Right lobe of liver (tissue), 4 donors: ENCODE measurements around the genes GTF3C1, NPIPB8 and CD19.

GRCh38 chr16:27221264-27221888, 18.1 kb downstream of the KDM8 start:
- PRO-cap, 4 experiments = peak in 1 of 4 experiments; most common plus-strand start chr16:27221607 (in 1)
- RAMPAGE, long total RNA, 2 experiments = no peak in any of the 2 experiments

DNA sequence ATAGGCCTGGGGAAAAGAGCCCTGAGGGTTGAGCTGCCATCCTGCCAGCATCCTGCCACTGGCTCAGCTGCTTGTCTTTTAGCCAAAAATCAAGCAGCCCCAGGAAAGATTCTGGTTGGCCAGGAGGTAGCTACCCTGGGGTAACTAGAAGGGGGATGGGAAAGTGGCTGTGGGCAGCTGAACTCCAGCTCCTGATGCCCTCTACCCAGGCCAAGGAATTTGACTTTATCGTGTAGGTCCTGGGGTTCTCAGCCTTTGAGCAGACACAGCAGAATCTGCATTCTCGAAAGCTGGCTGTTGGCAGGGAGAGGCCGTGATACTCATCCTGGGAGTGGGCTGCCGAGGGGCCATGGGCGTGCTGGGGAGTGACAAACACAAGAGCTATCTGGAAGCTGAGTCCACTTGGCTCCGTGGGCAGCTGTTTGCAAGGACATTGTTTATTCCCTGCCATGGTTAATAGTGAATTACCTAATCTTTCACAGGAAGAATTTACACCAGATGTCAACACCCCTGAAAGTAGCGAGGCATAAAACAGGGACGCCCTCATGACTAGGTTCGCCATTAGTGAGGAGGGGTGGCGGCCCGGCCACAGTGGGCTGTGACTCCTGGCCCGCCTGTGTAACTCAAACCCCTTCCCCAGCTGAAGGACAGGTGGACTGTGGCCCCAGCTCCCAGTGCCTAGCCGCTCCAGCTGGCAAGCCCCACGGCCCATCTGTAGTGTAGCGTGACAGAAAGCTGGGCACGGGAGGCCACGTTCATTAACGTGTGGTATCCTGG, 18.8 kb downstream of the KDM8 start:
- PRO-cap, 4 experiments = peak in 2 of 4 experiments; most common plus-strand start position 231 of the sequence (in 1); most common minus-strand start position 412 of the sequence (in 1)
- RAMPAGE, long total RNA, 2 experiments = no peak in any of the 2 experiments

- PRO-cap, 4 experiments = peak in 2 of 4 experiments; most common plus-strand start chr16:27241346 (in 1)
- RAMPAGE, long total RNA, 2 experiments = no peak in any of the 2 experiments
Measured at GRCh38 chr16:27240871-27241650, 27.5 kb downstream of the NSMCE1 start.

DNA sequence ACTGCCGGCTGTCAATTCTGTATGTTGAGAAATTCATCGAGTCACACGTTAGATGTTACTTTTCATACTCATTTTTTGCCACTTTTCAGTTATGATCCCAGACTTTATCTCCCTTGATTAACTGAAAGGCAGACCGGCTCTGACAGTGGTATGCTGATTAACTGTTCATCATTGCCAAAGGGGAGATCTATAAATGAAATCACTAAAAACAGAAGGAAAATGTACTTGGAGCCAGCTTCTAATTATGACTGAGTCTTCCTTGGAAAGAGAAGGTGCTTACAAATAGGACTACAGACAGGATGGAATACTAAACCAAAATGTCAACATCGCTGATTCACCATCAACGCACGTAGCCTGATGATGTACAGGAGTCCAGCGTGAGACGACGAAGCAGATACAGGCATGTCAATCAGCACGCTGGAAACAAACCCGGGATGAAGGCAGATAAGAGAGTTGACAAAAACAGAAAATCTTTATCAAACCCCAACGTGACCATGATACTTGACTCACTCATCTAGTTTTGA, 22.8 kb downstream of the NSMCE1 start:
- PRO-cap, 4 experiments = no peak in any of the 4 experiments
- RAMPAGE, long total RNA, 2 experiments = no peak in any of the 2 experiments

DNA sequence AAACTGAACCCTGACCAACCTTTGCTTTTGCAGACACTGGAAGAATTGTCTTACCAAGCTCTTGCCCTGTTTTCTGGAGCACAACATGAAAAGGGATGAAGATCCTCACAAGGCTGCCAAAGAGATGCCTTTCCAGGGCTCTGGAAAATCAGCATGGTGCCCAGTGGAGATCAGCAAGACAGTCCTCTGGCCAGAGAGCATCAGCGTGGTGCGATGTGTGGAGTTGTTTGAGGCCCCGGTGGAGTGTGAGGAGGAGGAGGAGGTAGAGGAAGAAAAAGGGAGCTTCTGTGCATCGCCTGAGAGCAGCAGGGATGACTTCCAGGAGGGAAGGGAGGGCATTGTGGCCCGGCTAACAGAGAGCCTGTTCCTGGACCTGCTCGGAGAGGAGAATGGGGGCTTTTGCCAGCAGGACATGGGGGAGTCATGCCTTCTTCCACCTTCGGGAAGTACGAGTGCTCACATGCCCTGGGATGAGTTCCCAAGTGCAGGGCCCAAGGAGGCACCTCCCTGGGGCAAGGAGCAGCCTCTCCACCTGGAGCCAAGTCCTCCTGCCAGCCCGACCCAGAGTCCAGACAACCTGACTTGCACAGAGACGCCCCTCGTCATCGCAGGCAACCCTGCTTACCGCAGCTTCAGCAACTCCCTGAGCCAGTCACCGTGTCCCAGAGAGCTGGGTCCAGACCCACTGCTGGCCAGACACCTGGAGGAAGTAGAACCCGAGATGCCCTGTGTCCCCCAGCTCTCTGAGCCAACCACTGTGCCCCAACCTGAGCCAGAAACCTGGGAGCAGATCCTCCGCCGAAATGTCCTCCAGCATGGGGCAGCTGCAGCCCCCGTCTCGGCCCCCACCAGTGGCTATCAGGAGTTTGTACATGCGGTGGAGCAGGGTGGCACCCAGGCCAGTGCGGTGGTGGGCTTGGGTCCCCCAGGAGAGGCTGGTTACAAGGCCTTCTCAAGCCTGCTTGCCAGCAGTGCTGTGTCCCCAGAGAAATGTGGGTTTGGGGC, 39.5 kb upstream of the IL21R start:
- PRO-cap, 4 experiments = peak in 1 of 4 experiments; most common plus-strand start position 867 of the sequence (in 1)
- RAMPAGE, long total RNA, 2 experiments = no peak in any of the 2 experiments

DNA sequence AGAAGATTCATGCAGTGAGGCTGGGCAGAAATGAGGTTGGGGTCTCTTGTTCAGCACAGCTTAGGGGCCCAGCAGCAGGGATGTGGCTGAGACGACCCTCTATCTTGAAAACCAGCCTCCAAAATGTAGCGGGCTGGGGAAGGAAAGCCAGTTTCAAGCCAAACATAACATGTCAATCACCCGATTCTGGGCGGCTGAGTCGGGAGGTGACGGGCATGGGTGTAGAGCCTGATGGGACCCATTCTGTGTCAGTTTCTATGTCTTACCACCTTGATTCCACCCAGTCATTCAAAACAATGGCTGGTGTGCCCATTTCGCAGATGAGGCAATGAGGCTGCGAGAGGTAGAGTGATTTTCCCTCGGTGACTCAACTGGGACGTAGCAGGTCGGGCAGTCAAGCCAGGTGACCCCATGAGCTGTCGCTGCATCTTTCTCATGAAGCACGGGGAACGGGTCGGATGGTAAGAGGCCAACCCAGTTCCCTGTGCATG, 831 bp downstream of the IL21R start:
- PRO-cap, 4 experiments = no peak in any of the 4 experiments
- RAMPAGE, long total RNA, 2 experiments = no peak in any of the 2 experiments

- PRO-cap, 4 experiments = peak in 1 of 4 experiments; most common minus-strand start chr16:27406616 (in 1)
- RAMPAGE, long total RNA, 2 experiments = no peak in any of the 2 experiments
Measured at GRCh38 chr16:27405956-27407054, 4.3 kb downstream of the IL21R start.

DNA sequence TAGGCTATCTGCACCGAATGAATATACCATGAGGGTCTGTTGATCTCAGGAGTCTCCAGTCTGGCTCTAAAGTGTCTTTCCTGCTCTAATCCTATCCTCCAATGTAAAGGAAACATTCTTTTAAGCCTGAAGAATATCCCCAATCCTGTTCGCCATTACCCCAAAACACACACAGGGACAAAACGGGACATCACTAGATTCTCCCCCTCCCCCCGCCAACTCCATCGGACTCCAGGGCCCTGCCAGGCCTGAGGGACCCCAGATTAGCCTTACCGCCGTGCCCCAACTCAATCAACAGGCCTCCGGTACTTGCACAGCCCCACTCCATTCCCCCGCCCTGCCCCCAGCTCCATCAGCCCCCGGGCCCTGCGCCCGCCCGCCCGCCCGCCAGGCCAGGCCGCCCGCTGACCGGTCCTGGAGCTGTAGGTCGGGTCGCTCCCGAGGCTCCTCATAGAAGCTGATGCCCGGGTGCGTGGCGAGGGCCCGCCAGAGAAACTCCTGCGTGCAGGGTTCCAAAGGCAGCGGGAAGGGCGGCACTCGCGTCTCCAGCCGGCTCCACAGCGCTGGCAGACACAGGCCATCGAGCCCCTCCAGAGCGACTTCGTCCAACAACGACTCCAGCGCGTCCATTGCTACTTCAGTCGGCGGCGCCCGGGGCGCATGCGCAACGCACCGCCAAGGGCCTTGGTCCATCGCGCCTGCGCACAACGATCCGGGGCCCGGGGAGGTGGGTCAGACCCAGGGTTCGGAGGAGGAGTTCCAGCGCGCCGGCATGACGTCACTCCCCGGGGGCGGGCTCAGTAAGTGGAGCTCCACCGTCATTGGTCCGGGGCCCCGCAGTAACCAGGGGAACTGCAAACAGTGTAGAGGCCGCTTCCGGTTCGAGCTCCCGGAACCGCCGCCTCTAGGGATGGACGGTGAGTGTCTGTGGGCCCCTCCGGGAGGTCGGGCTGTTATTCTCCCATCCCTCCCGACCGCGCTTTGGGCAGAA, at the start of gene GTF3C1:
TSS of gene GTF3C1 (minus strand) at position 653 of the 991 bp plus-strand sequence.
- PRO-cap, 4 experiments = peak in 4 of 4 experiments; most common plus-strand start position 920 of the sequence (in 4); most common minus-strand start position 653 of the sequence (in 3)
- RAMPAGE, long total RNA, 2 experiments = start-site peak on the plus strand in 2 of 2 experiments, centred at positions 880 to 890 of the sequence, 53 to 127 reads per replicate; start-site peak on the minus strand in 2 of 2 experiments, centred at positions 635 to 637 of the sequence, 152 to 256 reads per replicate

GRCh38 chr16:27721356-27722056, 171.6 kb downstream of the KATNIP start:
- PRO-cap, 4 experiments = no peak in any of the 4 experiments
- RAMPAGE, long total RNA, 2 experiments = no peak in any of the 2 experiments

- PRO-cap, 4 experiments = peak in 1 of 4 experiments; most common plus-strand start chr16:28141274 (in 1); most common minus-strand start chr16:28141033 (in 1)
- RAMPAGE, long total RNA, 2 experiments = no peak in any of the 2 experiments
Measured at GRCh38 chr16:28140898-28141616, 70.7 kb downstream of the XPO6 start.

GRCh38 chr16:28165603-28166222, 46.1 kb downstream of the XPO6 start:
- PRO-cap, 4 experiments = no peak in any of the 4 experiments
- RAMPAGE, long total RNA, 2 experiments = no peak in any of the 2 experiments

GRCh38 chr16:28166492-28167387, 45.0 kb downstream of the XPO6 start:
- PRO-cap, 4 experiments = no peak in any of the 4 experiments
- RAMPAGE, long total RNA, 2 experiments = no peak in any of the 2 experiments

GRCh38 chr16:28169069-28170004, 42.4 kb downstream of the XPO6 start:
- PRO-cap, 4 experiments = no peak in any of the 4 experiments
- RAMPAGE, long total RNA, 2 experiments = no peak in any of the 2 experiments

GRCh38 chr16:28188218-28189103, 23.3 kb downstream of the XPO6 start:
- PRO-cap, 4 experiments = no peak in any of the 4 experiments
- RAMPAGE, long total RNA, 2 experiments = no peak in any of the 2 experiments

- PRO-cap, 4 experiments = no peak in any of the 4 experiments
- RAMPAGE, long total RNA, 2 experiments = no peak in any of the 2 experiments
Measured at GRCh38 chr16:28572625-28572973, 18.9 kb downstream of the SGF29 start.

- PRO-cap, 4 experiments = no peak in any of the 4 experiments
- RAMPAGE, long total RNA, 2 experiments = no peak in any of the 2 experiments
Measured at GRCh38 chr16:28637746-28638178, at the start of gene NPIPB8. TSS of gene NPIPB8 (plus strand) at chr16:28638065.

- PRO-cap, 4 experiments = no peak in any of the 4 experiments
- RAMPAGE, long total RNA, 2 experiments = no peak in any of the 2 experiments
Measured at GRCh38 chr16:28843540-28844033, 2.6 kb downstream of the TUFM start.

- PRO-cap, 4 experiments = no peak in any of the 4 experiments
- RAMPAGE, long total RNA, 2 experiments = no peak in any of the 2 experiments
Measured at GRCh38 chr16:28905985-28906398, 19.0 kb downstream of the RABEP2 start.

DNA sequence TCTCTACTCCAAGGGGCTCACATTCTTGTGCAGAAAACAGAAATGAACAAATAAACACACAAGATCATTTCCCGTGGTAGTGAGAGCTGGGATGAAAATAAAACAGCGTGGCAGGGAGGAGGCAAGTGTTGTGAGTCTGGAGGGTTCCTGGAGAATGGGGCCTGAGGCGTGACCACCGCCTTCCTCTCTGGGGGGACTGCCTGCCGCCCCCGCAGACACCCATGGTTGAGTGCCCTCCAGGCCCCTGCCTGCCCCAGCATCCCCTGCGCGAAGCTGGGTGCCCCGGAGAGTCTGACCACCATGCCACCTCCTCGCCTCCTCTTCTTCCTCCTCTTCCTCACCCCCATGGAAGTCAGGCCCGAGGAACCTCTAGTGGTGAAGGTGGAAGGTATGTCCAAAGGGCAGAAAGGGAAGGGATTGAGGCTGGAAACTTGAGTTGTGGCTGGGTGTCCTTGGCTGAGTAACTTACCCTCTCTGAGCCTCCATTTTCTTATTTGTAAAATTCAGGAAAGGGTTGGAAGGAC, at the start of gene CD19:
TSS of gene CD19 (plus strand) at position 271 of the 524 bp plus-strand sequence.
- PRO-cap, 4 experiments = no peak in any of the 4 experiments
- RAMPAGE, long total RNA, 2 experiments = no peak in any of the 2 experiments

GRCh38 chr16:28954246-28954899, 3.6 kb downstream of the NFATC2IP start:
- PRO-cap, 4 experiments = no peak in any of the 4 experiments
- RAMPAGE, long total RNA, 2 experiments = no peak in any of the 2 experiments